CMK (cell line): ENCODE measurements around the gene KPNA4.

GRCh38 chr3:158660761-158660979, 11.8 kb downstream of the LXN start:
- RRBS = no CpG with 5 or more reads among the region's 3 CpGs

- RRBS = no CpG with 5 or more reads among the region's 2 CpGs
Measured at GRCh38 chr3:158703337-158703966, 28.8 kb downstream of the RARRES1 start.

DNA sequence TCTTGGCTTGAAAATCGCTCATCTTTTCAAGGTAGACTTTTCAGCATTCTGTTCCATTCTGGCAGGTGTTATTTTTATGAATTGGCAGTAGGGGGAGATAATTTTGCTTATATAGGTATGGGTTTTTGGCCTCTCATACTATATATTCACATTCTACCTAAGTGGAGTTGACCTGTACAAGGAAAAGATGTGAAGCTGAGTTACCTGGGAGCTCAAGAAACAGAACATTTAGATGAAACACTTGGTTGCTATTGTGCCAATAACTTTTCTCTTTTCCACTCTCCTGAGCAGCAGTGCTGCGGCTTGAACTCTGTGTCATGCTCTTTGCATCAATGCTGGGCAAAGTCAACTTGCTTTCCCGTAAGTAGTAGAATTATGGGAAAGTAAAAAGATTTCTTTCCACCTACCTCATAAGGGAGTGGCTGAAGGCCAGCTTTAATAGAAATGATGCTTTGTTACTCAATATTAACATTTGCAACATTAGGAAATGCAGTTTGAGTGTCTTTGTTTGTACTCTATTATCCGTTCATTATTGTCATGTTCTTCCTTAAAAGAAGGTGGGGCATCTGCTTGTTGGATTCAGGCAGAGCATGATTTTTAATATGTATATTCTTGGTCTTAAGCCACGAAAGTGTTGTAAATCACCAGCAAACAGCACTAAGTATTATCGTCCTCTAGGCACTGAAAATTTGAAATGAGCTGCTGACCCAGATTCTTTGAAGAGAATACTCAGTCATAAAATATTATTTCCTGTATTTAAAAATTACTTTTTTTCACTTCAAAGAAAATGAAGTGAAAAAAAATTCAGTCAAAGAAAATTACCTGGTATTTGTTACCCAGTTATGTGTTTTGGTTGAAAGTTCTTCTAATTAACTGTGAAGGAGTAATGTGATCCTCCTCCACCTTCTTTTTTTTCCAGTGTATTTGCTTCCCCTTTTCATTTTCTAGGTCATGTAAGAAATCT, 27.6 kb upstream of the MFSD1 start:
- RRBS = no CpG with 5 or more reads among the region's 6 CpGs

DNA sequence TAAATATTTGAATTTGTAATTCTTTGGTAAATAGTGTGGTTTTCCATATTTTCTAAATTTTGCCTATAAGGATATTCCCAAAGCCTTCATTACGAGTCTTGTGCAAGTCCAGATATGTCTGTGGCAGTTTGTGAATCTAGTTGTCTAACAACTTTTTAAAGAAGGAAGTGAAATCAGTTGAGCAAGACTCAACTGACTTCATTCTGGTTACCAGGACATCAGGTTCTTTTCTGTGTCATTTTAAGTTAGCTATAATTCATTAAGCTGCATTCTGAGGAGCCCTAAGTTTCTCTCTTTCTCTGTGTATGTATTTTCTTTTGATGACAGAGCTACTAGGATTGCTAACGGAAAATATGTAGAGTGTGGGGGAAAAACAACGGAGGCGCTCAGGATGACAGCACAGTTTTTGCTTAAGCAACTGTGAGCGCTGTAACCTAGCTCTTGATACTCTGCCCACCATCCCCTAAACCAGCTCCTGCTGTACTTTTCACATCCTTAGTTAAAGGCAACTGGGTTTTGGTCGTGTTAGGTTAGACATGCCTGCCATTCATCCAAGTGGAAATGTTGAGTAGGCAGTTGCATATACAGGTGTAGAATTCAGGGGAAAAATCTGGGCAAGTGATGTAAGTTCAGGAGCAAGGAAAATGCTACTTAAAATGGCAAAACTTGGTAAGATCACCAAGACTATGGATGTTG, 9.1 kb downstream of the MFSD1 start:
- RRBS = no CpG with 5 or more reads among the region's 6 CpGs

- RRBS = no CpG with 5 or more reads among the region's 3 CpGs
Measured at GRCh38 chr3:159635022-159635383, 362.0 kb downstream of the IQCJ-SCHIP1 start.

GRCh38 chr3:159779970-159780255, 445.3 kb upstream of the C3orf80 start:
- RRBS = no CpG with 5 or more reads among the region's 6 CpGs

DNA sequence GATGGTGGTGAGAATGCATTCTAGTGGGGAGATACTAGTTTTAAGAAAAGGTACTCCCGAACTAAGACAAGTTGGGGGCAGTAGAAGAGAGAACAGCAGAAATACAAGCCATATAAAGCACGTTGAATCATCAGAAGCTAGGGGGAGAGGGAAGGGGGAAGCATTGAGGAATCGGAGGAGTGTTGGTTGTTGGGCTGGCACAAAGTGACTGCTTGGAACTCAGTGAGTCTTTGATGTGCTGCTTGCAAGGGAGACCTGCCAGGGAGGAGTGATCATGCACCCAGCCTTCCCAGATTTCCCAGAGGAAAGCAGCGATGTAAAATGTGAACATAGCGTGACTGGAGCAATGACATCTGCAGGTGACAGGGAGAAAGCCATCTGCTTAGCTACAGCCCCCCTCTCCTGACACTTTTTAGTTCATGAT, 429.0 kb upstream of the C3orf80 start:
- RRBS = no CpG with 5 or more reads among the region's 5 CpGs

DNA sequence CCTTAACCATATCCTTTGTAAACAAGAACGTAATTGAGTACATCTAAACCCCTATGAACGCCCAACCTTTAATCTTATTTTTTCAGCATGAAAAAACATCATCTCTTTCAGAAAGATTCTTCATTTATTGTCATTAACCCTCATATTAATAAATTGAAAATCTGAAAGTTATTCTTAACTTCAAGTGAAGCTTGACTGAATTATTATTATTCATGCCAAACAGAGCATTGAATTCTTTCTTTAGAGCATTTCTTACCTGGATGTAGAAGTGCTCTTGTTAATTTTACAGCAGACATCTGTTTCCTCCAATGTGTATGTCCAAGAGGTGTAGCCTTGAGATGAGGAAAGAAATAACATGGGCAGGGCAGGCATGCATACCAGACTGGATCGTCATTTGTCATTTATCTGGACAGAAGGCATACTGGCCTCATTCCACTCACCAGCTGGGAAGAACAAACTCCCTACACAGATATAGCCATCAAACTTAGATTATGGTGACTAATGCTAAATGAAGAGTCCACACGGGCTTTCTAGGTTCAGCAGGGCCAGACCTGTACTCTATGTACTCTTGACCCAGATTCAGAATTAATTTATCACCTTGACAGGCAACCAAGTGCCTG, 401.1 kb upstream of the C3orf80 start:
- RRBS = no CpG with 5 or more reads among the region's 4 CpGs

DNA sequence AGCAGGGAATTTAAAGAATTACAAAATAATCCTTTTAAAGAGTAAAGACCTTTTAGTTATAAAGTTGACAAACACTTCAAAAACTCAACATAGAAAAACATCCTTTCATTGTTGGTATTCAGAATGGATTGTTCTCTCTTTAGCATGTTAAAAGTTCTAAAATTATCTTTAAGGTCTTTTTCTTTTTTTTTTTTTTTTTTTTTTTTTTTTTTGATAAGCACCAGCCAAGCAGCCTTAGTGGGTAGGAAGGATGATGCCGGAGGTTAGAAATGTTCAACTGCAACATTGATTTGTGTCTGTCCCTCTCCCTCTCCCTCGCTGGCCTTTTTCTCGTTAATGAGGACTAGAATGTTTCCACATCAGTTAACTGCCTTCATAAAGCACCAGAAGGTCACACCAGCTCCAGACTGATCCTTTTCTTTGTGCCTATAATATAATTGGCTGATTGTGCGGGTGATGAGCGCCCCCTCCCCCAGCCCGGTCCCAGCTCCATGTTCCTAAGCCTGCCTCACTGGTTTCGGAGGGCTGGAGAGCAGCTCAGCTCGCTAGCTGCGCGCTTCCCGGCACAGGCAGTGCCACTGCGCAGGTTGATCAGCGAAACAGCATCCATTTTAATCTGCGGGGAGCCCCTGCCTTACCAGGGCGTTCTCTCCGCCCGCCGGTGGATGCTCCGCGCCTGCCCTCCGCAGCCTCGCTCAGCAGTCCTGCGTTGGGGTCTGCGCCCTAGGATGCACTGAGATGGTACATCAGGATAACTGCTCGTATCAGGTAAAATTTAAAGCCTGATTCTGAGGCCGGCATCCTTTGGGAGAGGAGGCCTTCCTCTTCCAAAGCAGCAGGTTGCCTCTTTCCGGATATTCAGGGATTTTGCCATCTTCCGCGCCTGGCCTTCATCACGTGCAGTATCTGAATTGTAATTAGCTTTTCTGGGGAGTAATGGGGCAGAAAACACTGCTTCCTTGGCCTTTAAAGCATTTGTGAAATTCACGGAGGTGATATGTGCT, 385.5 kb upstream of the C3orf80 start:
- RRBS = 94% methylated on average over 7 of the region's 31 CpGs

- RRBS = no CpG with 5 or more reads among the region's 5 CpGs
Measured at GRCh38 chr3:159858616-159859042, 366.6 kb upstream of the C3orf80 start.

DNA sequence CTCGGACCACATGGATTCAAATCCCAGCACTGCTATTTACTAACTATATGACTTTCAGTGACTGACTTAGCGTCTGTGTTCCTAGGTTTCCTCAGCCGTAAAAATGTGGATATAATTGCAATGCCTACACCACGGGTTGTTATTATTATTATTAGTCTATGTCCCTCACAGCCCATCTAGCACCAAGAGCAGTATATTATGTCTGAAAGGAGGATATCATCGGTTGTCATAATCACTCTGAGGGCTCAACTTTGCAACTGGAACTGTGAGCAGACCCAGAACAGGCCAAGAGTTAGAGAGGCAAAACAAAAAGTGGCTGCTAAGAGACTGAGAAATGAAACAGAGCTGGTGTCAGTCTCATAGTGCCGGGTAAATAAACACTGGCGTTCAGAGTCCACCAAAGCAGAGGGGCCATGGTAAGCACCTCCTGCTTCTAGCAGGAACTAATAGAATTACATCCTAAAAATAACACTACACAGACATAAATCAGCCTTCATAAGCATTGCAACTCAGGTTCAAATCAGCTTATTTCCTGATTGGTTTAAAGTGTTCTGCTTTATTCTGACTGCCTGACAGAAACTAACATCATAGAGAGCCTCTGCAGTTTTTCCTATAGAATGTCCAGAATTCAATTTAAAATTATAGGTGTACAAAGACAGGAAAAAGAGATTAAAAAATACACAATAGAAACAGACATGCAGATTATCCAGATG, 246.9 kb upstream of the C3orf80 start:
- RRBS = no CpG with 5 or more reads among the region's 7 CpGs

- RRBS = no CpG with 5 or more reads among the region's 9 CpGs
Measured at GRCh38 chr3:160427400-160428117, 22.0 kb downstream of the TRIM59 start.

DNA sequence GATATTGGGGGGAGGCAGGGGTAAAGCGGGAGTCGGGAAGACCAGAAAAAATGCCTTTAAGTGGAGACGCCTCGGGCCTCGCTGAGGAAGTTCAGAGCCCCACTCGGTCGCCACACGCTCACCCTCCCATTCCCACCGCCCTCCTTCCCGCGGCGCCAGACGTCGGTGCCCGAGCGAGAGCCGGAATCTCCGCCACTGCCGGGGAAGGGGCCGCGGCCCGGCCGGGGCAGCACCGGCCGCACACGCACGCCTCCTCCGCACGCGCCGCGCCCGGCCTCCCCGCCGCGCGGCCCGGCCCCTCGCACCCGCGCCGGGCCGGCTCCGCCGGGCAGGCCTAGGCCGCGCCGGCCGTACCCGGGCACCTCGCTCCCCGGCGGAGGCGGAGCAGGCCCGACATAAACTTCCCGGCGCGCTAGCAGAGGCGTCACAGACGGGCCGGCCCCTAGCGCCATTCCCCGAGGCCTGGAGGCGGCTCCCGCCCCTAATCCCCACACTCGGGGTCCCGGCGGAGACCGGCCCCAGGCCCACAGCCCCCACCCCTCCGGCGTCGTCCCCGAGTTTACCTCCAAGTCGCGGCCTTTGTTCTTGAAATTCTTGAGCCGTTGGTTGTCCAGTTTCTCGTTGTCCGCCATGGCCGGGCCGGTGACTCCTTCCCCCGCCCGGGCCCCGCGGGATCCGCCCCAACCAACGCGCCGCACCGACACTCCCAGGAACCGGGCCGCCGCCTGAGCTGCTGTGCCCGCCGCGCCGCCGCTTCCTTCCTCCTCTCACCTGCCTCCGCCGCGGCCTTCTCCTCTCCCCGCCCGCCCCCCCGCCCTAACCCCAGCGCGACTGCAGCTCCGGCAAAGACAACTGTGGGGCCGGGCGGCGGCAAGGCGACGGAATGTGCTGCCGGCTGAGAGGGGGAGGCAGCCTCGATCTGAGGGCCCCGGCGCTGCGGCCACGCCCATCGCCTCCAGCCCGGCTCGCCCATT, at the start of gene KPNA4:
TSS of gene KPNA4 (minus strand) at position 921 of the 974 bp plus-strand sequence.
- RRBS = 1% methylated on average over 35 of the region's 120 CpGs

DNA sequence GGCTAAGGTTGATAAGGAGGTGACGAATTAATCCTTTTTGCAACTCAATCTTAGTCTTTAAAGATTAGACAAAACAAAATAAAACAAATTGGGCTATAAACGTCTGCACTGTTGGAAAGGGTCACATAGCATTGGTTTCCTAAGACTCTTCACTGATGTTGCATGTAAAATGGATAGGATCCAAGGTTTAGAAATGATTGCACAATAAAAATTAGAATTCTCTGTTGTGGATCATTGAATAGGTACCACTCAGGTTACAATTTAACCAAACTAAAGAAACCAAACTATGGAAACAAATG, 34.6 kb upstream of the KPNA4 start:
- RRBS = no CpG with 5 or more reads among the region's 2 CpGs

DNA sequence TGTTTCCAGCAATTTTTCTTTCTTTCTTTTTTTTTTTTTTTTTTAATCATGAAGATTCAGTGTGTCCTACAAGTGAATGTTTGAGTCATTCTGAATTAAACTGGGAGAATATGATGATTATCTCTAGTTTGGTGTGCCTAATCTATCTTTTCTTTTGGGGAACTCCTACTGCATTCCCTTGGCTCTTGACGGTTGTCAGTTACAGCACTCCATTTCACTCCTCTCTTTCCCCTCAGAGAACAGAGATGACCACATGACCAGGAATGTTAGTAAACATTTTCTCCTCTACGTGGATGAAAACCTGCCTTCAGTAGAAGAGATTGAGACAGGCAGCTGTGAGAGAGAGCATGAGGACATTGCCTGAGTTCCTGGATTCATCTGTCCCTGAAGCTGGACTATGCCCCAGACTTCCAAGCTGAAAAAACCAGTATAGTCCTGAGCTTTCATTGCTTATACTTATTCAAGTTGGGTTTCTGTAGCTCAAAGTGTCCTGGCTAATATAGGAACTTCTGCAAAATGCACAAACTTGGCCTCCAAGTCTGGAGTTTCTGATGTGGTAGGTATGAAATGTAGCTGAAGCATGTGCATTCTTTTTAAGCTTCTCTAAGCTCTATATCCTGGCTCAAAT, 54.3 kb upstream of the ARL14 start:
- RRBS = no CpG with 5 or more reads among the region's 2 CpGs

DNA sequence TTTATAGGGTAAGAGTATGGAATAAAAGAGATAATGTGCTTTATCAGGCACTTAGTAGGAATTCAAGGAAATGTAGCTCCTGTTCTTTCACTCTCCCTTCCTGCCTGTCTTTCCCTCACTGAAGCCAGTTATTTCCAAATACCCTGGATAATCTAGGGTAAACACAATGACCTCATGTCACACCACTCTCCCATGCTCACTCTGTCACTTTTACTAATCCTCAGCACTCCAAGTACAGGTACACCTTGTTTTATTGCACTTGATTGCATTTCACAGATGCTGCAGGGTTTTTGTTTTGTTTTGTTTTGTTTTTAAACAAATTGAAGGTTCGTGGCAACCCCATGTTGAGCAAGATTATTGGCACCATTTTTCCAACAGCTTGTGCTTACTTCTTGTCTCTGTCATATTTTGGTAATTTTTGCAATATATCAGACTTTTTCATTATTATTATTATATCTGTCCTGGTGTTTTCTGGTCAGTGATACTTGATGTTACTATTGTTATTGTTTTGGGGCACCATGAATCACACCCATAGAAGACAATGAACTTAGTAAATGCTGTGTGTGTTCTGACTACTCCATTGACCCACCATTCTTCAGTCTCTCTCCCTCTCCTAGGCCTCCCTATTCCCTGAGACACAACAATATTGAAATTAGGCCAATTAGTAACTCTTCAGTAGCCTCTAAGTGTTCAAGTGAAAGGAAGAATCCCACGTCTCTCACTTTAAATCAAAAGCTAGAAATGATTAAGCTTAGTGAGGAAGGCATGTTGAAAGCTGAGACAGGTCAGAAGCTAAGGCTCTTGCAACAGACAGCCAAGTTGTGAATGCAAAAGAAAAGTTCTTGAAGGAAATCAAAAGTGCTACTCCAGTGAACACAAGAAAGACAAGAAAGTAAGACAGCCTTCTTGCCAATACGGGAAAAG, 41.0 kb downstream of the PPM1L start:
- RRBS = no CpG with 5 or more reads among the region's 3 CpGs

DNA sequence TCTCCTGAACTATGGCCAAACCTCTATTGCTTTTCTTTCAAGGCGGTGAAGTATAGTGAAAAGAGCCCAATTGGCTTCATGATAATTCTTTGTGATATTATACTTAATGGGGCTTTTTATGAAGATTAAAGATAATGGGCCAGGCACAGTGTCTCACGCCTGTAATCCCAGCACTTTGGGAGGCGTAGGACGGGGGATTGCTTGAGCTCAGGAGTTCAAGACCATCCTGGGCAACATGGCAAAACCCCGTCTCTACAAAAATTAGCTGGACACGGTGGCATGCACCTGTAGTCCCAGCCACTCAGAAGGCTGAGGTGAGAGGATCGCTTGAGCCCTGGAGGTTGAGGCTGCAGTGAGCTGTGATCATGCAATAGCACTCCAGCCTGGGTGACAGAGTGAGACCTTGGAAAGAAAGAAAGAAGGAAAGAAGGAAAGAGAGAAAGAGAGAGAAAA, 124.9 kb downstream of the B3GALNT1 start:
- RRBS = no CpG with 5 or more reads among the region's 7 CpGs

GRCh38 chr3:161101342-161102164, 3.6 kb downstream of the B3GALNT1 start:
- RRBS = no CpG with 5 or more reads among the region's 8 CpGs

DNA sequence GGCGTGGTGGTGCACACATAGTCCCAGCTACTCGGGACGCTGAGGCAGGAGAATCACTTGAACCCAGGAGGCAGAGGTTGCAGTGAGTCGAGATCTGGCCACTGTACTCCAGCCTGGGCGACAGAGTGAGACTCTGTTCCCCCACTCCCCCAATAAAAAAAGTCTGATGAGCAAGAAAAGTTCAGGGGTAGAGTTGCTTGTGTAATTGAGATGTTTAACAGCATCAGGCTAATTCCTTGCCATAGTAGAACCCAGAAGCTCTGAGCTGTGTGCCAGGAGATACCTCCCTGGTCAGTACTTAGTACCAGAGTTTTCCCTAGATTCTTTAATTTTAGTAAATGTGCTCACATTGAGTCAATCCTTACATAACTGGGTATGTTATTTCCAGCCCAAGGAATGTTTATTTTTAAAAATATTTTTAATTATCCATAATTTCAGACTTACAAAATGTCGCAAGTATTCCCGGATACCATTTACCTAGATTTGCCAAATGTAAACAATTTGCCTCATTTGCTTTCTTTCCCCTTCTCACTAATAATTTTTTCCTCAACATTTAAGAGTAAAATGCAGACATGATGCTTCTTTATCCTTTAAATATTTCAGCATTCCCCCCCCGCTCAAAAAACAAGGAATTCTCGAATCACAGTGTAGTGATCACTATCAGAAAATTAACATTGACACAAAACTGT, 32.0 kb downstream of the NMD3 start:
- RRBS = no CpG with 5 or more reads among the region's 9 CpGs